Pulmonary lymph node (tissue), 1 donor: ENCODE data around the gene ZNF358.

DNA sequence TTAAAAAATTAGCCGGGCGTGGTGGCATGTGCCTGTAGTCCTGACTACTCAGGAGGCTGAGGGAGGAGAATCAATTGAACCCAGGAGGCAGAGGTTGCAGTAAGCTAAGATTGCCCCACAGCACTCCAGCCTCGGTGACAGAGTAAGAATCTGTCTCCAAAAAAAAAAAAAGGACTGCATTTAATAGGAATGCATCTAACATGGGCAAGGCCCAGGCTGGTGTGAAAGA lies 8.5 kb upstream of the PSPN start:
- PRO-cap = no peak

DNA sequence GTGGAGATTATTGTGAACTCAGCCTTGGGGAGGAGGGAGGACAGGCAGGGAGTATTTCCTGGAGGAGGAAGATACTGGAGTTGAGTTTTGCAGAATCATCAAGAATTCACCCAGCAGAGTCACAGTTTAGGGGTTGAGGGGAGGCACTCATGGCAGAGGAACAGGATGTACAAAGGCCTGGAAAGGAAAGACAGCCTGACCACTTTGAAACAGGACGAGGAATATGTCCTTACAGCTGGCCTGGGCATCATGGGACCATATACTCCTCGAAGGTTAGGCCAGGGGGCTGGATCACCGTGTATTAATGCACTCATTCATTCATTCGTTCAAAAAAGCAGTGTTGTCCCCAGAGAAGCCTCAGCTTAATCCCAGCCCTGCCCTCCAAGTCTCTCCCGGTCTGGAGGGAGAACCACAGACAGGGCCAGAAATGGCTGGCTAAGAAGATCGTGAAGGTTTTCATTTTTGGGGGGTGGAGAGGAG lies 571 bp downstream of the GTF2F1 start:
- PRO-cap = no peak

- PRO-cap = no peak
Observed at GRCh38 chr19:6393857-6394242, 886 bp upstream of the GTF2F1 start.

DNA sequence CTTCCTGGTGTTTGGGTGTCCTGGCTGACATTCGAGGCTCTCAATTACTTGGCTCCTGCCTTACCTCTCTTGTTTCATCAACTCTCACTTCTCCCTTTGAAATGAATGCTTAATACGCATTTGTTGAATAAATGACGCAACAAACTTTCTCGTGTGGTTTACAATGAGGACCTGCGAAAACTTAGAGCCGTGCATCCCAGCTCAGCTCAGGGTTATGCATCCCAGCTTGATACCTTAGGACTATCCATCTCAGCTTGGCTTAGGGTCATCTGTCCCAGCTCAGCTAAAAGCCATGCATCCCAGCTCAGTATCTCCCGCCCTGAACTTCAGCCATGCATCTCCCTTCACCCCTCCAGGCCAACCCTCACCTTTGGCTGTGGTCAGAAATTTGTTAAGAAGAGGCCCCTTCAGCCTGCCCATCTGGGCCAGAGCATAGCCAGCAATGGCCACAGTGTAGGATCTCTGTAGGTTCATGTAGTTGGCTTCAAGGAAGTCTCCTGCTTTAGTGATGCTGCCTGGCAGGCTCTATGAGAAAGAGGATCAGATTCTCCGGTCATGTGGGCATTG lies 16.5 kb upstream of the TNFSF14 start:
- PRO-cap = no peak

- PRO-cap = no peak
Observed at GRCh38 chr19:6705121-6705488, 15.3 kb downstream of the C3 start.

DNA sequence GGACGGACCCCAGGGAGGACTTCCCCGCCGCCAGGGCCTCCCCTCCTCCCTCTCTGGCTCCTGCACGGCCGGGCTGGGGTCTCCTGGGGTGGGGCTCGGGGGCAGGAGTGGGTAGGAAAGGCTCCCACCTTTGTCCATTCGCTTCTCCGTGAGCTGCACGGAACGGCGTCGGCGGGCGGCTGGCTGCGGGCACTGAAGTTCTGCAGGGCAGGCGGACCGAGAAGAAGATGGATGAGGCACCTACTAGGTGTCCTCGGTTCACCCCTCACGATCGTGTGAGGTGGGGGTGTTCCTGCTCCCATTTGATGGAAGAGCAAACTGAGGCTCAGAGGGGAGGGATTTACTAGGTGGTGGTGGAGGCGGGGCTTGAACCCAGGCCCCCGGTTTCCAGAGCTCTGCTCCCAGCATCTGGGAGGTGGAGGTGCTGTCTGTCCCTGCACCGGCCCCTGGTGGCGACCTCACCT lies 13.1 kb downstream of the C3 start:
- PRO-cap = no peak

DNA sequence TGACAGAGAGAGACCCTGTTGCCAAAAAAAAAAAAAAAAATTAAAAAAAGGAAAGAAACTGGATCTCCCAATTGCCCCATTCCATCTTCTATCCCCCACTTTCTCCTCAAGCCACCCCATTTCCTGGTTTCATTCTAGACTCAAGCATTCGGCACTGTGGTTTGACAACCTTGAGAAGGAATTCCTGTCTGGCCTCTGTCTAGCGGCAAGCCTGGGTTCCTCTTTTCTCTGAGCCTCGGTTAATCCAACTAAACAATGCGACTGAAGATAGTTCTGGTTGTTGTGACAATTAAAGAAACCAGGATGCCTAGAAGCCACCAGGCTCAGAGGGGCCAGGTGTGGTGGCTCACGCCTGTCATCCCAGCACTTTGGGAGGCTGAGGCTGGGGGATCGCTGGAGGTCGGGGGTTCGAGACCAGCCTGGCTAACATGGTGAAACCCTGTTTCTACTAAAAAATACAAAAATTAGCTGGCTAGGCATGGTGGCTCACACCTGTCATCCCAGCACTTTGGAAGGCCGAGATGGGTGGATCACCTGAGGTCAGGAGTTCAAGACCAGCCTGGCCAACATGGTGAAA lies 3.4 kb upstream of the C3 start:
- PRO-cap = no peak

DNA sequence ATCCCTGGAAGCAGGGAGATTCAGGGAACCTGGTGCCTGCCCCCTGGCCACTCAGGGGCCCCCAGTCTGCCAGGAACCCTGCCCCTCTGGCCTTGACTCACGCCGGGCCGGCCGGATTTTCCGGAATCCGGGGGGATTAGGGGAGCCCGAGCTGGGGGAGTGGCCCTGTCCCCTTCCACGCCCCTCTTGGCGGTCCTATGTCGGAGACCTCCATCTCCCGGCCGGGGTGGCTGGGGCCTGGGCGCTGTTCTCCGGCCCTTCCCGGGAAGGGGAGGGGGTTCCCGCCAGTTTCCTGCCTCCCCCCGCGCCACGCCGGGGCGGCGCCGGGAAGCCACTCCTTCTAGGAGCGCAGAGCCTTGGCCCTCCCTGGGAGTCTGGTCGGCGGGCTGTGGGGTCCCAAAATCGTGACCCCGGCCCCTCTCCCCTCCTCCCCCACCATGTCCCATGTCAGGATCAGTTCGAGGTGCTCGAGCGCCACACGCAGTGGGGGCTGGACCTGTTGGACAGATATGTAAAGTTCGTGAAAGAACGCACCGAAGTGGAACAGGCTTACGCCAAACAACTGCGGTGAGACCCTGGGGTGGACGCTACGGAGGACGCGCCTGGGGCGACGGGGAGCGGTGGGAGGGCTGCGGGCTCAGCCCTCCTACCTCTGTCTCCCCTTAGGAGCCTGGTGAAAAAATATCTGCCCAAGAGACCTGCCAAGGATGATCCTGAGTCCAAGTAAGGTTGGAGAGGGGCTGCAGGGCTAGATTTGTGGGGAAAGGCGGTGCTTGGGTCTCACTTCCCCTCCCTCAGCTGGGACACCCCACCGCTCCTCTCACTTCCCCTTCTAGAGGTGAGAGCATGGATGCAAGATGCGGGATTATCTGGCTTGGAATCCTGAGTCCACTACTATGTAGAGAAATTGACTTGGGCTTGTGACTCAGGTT lies 1.3 kb downstream of the TRIP10 start:
- PRO-cap = bidirectional peak, plus-strand start at position 341 of the sequence, minus-strand start at position 263 of the sequence

GRCh38 chr19:6745864-6746758 lies 6.6 kb downstream of the TRIP10 start:
- PRO-cap = no peak

- PRO-cap = no peak
Observed at GRCh38 chr19:6765886-6766450, 1.3 kb downstream of the SH2D3A start.

GRCh38 chr19:6802306-6802991 lies 29.9 kb downstream of the VAV1 start:
- PRO-cap = bidirectional peak, plus-strand start at chr19:6802632, minus-strand start at chr19:6802527

DNA sequence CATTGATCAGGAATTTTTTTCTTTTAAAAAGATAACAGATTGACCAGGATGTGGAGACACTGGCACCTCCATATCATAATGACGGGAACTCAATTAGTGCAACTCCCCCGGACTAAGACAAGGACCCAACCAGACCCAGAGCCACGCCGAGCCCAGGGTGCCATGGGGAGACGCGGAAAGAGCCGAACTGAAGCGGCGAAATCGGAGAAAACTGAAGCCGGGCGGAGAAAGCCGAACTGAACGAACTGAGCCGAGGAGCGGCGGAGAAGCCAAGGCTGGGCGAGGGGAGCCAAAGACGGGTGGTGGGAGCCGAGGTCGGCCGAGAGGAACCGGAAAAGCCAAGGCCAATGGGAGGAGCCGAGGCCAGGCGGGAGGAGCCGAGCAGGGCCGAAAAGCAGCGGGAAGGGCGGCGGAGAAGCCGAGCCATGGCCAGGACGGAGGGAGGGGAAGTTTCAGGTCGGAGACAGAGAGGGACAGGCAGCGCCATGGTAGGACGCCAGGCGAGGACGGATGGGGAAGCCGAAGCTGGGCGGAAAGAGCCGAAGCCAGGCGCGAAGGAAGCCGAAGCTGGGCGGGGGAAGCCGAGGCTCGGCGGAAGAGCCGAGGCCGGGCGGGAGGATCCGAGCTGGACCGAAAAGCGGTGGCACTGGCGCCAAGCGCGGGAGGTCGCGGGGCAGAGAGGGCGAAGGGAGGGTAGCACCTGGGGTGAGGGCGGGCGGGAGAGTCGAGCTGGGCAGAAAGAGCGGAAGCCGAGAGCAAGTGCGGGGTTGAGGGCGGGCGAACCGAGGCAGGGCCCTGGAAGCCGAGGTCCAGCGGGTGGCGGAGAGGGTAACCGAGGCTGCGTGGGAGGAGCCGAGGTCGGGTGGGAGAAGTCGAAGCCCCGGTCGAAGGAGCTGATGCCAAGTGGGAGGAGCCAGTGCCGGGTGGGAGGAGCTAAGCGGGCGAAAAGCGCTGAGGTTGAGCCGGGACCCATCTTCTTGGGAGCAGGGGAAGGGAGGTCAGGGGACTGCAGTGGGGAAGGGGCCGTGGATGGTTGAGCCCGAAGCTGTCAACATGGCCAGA lies 29.5 kb downstream of the ZNF557 start:
- PRO-cap = unidirectional peak, plus-strand start at position 253 of the sequence; bidirectional peak, plus-strand start at position 584 of the sequence, minus-strand start at position 508 of the sequence; bidirectional peak, plus-strand start at position 930 of the sequence, minus-strand start at position 844 of the sequence

DNA sequence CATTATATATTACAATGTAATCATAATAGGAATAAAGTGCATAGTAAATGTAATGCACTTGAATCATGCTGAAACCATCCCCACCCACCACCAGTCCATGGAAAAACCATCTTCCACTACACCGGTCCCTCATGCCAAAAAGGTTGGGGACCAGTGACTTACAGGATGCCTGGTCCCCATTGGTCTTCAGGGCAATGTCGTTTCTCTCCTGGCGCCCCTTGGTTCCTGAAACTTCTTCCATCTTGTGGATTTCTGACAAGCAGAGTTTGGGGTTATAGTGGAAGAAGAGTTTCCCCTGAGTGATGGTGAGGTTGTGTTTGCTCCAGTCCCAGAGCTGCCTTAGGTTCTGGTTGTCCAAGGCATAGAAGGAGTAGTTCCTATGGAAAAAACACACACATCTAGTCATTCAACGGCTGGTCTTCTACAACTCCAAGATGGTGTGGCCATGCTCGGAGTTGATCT lies 100.9 kb downstream of the ZNF557 start:
- PRO-cap = no peak

- PRO-cap = no peak
Observed at GRCh38 chr19:7207970-7208240, 86.3 kb downstream of the INSR start.

GRCh38 chr19:7293028-7293711 lies 1.0 kb downstream of the INSR start:
- PRO-cap = no peak

DNA sequence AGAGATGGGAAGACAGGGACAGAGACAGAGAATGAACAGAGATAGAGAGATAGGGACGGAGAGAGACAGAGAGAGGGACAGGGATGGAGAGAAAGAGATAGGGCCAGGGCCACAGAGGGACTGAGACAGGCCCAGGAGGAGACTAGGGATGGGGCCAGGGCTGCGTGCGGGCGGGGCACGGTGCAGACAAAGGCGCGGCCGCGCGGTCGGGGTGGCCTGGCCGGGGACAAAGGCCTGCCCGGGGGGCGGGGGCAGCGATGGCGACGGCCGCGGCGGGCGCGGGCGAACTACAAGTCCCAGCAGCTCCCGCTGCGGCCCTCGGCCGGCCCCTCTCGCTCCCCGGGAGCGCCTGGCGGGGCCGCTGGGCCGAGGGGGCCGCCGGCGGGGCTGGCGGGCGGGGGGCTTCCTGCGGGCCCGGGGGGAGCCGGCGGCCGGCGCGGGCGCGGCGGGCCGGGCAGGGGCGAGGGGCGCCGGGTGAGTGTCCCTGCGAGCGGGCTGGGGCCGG lies at the start of gene ZNF358:
Gene ZNF358, plus strand, starts transcription at position 328 of the 505 bp plus-strand sequence.
- PRO-cap = bidirectional peak, plus-strand start at position 355 of the sequence, minus-strand start at position 228 of the sequence

- PRO-cap = no peak
Observed at GRCh38 chr19:7520773-7521112, 1.7 kb upstream of the MCOLN1 start.

- PRO-cap = no peak
Observed at GRCh38 chr19:7534396-7534833, 1.1 kb upstream of the PNPLA6 start.

- PRO-cap = no peak
Observed at GRCh38 chr19:7612005-7612312, 16.3 kb downstream of the CAMSAP3 start.

GRCh38 chr19:7635675-7636063 lies 1.2 kb upstream of the STXBP2 start:
- PRO-cap = no peak